ENCODE measurements around a stretch of chr6.

DNA sequence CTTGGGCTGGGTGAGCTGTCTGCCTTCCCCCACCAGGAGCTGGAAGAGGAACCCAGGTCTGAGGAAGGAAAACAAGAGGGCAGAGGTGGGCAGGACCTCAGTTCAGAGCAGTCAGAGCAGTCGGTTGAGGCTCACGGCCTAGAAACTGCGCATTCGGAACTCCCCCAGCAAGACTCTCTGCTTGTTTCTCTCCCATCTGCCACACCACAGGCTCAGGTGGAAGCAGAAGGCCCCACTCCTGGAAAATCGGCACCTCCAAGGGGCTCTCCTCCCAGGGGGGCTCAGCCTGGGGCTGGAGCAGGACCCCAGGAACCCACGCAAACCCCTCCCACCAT, 24.4 kb downstream of the RAB44 start:
- PRO-cap = no peak
- RAMPAGE, long total RNA, 4 experiments = no peak in any of the 4 experiments

GRCh38 chr6:36743798-36744536, 46.3 kb downstream of the RAB44 start:
- PRO-cap = no peak
- RAMPAGE, long total RNA, 4 experiments = no peak in any of the 4 experiments

DNA sequence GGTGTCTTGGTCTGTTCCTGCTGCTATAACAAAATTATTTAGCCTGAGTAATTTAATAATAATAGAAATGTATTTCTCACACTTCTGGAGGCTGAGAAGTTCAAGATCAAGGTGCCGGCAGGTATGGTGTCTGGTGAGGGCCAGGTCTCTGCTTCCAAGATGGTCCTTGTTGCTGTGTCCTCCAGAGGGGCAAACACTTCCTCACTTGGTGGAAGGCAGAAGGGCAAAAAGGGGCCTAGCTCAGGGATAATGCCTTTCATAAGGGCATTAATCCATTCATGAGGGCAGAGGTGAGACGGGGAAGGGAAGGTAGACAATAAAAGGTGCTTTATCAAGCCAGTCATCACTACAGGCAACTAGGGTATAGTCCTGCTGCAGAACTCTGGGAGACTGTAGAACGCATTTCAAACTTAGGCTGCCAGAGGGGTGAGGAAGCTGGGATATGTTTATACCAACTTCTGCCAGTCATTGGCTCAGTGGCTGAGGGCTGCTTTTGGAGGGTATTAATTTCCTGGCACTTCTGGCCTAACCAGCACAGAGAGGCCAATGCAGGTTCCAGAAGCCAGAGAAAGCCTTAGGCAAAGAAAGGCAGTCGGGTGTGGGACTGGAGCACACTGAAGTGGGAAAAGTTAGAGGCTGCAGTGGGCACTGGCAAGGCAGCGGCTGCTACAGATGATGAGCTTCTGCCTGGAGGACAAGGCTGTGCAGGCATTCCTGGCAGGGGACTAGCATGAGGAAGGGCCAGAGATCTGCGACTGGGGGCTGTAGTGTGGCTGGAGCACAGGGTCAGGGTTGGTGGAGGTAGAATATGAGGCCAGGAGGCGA, 3.9 kb upstream of the CPNE5 start:
- PRO-cap = no peak
- RAMPAGE, long total RNA, 4 experiments = no peak in any of the 4 experiments

GRCh38 chr6:36927314-36928517, 26.8 kb upstream of the PI16 start:
- PRO-cap = no peak
- RAMPAGE, long total RNA, 4 experiments = no peak in any of the 4 experiments

DNA sequence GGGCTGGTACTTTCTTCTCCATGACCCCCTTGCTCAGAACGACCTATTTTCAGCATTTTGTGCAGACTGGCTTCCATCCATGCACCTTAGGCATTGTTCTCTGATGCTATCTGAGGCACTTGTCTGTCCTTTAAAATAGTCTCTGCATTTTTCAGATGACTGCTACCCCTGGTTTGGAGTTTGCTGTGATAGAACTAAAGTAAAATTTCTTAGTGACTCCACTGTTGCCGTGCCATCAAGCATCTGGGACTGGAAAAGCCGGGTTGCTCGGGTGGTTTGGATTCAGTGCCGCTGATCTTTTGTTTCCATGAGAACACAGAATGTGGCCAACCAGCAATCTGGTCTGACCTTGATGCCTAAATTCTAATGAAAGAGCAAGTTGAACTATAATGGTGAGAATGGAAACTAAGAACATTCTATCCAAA, 10.0 kb upstream of the PI16 start:
- PRO-cap = no peak
- RAMPAGE, long total RNA, 4 experiments = no peak in any of the 4 experiments

- PRO-cap = no peak
- RAMPAGE, long total RNA, 4 experiments = no peak in any of the 4 experiments
Observed at GRCh38 chr6:36987515-36987828, 1.5 kb upstream of the MTCH1 start.

GRCh38 chr6:37104386-37105073, 65.4 kb upstream of the PIM1 start:
- PRO-cap = no peak
- RAMPAGE, long total RNA, 4 experiments = no peak in any of the 4 experiments

DNA sequence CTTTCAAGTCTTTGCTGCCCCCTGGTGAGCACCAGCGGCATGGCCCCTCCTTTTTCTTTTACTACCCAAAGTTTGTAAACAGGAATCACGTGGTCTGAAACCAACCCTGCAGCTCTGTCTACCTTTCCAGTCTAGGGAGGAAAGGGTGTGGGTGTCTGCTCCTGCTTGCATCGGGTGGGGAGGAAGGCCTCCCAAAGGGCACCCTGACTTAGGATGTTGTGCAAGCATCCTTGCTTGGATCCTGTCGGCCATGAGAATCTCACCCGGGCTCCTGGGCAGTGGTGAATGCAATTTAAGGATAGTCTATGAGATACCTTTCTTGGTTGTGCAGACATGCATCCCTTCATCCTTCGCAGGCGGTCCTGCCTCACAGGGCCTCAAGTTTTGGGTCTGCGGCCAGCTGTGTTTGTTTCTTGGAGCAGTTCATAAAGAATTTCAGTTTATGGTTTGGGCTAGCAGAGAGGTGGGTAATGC, 2.4 kb downstream of the PIM1 start:
- PRO-cap = no peak
- RAMPAGE, long total RNA, 4 experiments = no peak in any of the 4 experiments

DNA sequence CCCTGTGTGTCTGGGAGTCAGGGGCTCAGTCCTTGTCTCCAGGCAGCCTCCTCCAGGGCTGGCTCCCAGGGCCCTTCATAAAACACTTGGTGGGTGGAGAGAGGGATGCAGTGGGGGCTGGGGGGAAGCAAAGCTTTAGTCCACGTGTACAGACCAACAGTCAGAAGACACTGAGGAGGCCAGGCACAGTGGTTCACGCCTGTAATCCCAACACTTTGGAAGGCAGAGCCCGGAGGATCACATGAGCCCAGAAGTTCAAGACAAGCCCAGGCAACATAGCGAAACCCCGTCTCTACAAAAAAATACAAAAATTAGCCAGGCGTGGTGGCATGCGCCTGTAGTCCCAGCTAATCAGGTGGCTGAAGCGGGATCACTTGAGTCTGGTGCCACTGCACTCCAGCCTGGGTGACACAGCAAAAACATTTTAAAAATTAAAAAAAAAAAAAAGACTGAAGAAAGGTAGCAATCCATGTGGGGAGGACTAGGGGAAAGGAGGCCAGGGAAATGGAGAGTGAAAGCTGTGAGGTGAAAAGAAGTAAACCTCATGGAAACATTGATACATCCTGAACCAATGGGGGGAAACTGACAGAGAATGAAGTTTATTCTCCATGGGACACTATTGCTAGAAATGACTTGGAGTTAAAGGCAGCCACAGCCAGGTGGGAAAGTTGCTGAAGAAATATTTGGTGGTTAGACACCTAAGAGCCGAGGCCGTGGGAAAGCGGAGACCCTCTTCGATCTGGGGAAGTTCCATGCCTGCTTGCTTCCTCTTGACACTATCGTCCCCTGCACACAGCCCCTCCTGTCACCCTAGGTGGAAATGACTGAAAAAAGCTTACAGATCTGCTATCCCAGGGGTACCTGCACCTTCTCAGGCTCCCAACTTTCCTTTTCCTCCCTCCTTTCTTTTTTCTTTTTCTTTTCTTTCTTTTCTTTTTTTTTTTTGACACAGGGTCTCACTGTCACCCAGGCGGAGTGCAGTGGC, 35.5 kb downstream of the PIM1 start:
- PRO-cap = no peak
- RAMPAGE, long total RNA, 4 experiments = no peak in any of the 4 experiments

DNA sequence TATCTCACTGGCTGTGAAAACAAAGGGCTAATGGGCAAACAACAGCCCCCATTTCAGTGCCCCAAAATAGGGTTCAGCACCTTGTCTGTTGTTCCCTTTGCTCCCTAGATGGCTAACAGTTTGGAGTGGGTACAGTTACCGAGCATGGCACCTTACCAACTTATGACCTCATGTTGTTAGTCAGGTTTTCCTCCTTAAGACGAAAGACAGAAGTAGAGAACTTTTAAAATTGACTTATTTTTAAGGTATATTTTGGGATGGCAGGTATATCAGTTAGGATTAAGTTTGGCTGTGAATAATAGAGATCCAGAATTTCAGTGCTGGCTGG, 45.3 kb upstream of the RNF8 start:
- PRO-cap = no peak
- RAMPAGE, long total RNA, 4 experiments = no peak in any of the 4 experiments

DNA sequence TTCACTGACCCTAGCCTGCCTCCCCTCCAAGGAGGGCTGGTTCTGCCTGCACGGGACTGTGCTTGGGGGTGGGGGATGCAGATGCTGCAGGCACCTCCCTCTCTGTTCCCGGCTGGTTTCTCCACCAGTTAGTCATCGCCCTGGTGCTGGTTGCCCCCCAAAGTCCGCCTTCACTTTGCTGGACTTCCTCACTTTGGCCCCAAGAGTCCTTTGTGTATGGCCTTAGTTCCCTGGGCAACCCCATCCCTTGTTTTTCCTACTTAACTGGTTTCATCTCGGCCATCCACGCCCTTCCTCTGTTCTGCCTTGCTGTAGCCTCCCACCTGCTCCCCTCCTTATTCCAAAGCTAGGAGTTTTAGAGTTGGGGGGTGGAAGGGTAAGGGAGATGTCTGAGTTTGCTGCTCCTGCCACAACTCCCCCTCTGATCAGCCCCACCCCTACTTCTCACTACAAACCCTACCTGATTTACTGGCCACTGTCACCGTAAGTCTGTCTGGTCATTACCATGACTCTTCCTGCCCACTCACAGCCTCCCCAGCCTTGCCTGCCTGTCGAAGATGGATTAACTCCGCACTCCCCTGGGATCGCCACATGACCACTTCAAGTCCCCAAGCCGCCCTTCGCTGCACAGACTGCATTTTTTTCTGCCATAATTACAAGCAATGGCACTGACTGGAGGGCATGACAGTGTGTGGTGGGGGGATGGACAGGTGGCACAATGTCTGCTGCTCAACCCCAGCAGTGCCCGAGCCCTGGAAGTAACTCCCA, 17.5 kb downstream of the CCDC167 start:
- PRO-cap = no peak
- RAMPAGE, long total RNA, 4 experiments = no peak in any of the 4 experiments

DNA sequence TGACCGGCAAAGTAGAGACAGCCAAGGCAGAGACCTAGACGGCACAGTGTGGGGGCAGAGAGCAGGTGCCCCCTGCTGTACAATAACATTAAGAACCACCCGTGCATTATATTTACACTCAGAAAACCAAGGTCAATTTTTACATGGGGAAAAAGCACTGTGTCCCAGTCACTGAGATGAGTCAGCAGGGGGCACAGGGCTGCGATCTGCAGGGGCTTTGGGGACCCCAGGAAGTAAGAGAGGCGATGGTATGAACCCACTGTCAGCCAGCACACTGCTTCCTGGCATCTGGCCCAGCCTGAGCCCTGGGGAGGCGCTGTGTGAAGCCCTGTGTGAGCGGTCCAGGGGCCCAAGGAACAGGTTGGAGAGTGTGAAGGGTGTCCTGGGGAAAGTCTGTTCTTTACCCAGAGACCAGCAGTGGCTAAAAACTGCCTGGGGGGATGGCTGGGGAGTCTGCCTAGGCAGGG, 9.8 kb downstream of the CCDC167 start:
- PRO-cap = no peak
- RAMPAGE, long total RNA, 4 experiments = no peak in any of the 4 experiments

GRCh38 chr6:37515801-37516141, 16.1 kb upstream of the CCDC167 start:
- PRO-cap = no peak
- RAMPAGE, long total RNA, 4 experiments = no peak in any of the 4 experiments

GRCh38 chr6:37630365-37630928, 67.2 kb downstream of the MDGA1 start:
- PRO-cap = no peak
- RAMPAGE, long total RNA, 4 experiments = no peak in any of the 4 experiments

DNA sequence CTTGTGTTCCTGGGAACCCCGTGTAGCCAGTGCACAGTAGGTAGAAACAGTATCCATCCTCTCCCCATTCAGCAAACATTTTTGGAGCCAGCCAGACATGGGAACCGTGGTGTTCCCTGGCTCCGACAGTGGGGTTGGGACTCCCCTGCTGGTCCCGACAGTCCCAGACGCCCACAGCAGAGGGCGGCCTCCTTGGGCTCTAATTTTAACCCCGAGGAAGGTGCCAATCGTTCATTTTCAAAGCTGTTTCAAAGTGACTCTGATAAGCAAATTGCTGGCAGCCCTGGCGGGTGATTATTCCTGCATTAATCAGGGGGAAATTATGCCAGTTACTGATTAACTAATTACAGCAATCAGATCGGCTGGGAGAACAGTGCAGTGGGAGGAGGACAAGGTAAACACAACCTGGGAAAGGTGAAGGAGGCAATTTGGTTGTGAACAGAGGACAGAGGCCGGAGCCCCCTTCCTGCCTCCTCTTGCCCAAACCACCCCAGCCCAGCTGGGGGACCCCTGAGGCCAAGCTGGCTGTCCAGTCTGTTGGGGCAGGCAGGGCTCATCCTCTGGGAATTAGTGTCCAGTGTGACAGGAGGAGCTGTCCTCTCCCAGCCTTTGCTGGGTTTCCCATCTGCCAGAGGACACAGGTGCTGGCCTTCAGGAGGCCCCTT, 44.4 kb upstream of the MDGA1 start:
- PRO-cap = no peak
- RAMPAGE, long total RNA, 4 experiments = no peak in any of the 4 experiments

DNA sequence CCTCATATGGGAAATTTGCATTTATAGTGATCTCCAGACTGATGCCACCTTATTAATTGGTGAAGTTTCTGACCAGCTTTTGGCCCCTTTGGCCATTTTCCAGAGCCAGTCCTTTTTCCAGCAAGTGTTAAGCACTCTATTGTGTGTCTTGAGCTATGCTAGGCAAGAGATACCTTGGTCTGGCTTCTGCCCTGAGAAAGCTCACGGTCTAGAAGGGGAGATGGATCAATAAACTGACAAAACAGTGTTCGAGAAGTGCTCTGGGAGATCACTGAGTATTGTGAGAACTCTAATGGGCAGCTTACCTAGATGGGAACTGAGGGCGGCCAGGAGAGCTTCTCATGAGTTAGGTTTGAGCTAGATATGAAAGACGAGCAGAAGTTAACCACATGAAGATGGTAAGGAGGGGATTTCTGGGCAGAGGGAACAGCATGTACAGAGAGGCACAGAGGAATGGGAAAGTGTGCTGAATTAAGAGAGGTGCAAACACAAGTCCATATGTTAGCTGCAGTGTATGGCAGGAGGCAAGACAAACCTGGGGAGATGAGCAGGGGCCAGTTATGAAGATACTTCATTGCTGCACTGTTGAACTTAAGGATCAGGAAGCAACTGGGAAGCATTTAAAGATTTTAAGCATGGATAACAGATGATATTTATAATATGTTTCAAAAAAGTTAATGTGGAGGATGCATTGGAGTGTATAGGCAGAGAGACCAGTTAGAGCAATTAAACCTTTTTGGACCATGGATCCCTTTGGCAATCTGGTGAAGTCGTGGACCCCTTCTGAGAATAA, 12.0 kb downstream of the ZFAND3 start:
- PRO-cap = no peak
- RAMPAGE, long total RNA, 4 experiments = start-site peak on the plus strand in 1 of 4 experiments, centred at position 191 of the sequence, 20 reads per replicate

GRCh38 chr6:37852637-37853921, 33.6 kb downstream of the ZFAND3 start:
- PRO-cap = no peak
- RAMPAGE, long total RNA, 4 experiments = no peak in any of the 4 experiments

DNA sequence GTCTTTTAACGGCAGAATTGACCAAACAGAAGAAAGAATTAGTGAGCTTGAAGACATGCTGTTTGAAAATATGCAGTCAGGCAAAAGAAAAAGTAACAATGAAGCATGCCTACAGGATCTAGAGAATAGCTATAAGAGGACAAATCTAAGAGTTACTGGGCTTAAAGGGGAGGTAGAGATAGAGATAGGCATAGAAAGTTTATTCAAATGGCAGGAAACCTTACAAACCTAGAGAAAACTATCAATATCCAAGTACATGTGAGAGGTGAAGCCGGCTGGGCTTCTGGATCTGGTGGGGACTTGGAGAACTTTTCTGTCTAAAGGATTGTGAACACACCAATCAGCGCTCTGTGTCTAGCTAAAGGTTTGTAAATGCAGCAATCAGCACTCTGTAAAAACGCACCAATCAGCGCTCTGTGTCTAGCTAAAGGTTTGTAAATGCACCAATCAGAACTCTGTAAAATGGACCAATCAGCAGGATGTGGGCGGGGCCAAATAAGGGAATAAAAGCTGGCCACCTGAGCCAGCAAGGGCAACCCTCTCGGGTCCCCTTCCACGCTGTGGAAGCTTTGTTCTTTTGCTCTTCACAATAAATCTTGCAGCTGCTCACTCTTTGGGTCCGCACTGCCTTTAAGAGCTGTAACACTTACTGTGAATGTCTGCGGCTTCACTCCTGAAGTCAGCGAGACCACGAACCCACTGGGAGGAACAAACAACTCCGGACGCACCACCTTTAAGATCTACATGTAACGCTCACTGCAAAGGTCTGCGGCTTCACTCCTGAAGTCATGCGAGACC, 142.9 kb downstream of the ZFAND3 start:
- PRO-cap = no peak
- RAMPAGE, long total RNA, 4 experiments = no peak in any of the 4 experiments

DNA sequence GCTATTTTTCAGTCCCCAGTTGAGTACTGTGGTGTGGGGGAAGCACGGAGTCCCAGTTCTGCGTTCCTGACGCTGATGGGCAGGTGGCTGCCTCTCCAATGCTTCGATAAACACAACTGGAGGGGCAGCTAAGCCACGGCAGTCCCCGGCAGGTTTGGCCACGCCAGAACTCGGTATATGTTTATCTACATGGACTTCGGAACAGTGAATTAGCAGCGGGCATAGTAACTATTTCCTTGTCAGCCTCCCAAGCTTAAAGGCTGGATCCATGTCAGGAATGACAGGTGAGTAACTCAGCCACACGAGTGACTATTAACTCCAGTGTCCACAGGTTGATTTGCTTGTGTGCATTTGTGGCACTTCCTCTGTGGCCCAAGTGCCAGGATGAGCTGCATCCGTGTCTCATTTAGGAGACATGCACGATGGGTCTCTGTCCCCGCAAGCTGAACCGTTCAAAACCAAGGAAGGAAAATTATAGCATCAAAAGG, 354.5 kb downstream of the ZFAND3 start:
- PRO-cap = no peak
- RAMPAGE, long total RNA, 4 experiments = no peak in any of the 4 experiments

DNA sequence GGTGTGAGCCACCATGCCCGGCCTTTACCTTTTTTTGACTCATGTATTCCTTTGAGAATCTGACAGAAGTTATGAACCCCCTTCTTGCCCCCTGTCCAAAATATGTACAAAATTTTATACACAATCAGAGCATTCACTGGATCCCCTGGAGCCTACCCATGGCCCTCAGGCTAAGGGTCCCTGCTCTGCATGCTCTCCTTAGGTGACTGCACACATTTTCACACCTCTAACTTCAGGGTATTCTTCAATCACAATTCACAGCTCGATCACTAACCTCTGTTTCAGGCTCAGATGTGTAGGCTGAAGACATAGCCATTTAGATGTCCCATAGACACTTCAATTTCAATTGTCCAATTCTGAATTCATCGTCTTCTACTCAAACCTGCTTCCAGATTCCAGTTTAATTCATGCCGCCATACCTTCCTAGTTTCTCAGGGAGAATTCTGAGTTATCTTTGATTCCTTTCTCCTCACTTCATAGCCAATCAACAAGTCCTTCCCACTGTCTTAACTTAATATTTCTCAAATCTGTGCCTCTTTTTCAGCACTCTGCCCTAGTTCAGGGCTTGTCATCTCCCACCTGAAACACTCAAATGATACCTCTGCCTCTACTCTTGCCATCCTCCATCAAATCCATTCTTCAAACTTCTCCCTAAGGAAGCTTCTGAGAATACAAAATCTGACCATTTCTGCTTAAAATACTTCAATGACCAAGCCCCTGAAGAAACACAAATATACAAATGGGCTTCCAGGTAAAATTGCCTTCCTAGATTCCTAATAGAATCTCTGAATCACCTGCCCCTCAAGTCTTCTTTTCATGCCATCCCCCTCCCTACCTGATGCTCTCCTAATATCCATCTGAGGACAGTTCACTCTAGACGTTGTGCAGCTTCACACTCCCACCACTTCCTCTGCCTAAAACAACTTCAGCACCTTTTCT, 270.9 kb downstream of the BTBD9 start:
- PRO-cap = no peak
- RAMPAGE, long total RNA, 4 experiments = no peak in any of the 4 experiments